WTC11 (cell line): Measurements from ENCODE around the genes PSMD7, GLG1, RFWD3 and BCAR1.

DNA sequence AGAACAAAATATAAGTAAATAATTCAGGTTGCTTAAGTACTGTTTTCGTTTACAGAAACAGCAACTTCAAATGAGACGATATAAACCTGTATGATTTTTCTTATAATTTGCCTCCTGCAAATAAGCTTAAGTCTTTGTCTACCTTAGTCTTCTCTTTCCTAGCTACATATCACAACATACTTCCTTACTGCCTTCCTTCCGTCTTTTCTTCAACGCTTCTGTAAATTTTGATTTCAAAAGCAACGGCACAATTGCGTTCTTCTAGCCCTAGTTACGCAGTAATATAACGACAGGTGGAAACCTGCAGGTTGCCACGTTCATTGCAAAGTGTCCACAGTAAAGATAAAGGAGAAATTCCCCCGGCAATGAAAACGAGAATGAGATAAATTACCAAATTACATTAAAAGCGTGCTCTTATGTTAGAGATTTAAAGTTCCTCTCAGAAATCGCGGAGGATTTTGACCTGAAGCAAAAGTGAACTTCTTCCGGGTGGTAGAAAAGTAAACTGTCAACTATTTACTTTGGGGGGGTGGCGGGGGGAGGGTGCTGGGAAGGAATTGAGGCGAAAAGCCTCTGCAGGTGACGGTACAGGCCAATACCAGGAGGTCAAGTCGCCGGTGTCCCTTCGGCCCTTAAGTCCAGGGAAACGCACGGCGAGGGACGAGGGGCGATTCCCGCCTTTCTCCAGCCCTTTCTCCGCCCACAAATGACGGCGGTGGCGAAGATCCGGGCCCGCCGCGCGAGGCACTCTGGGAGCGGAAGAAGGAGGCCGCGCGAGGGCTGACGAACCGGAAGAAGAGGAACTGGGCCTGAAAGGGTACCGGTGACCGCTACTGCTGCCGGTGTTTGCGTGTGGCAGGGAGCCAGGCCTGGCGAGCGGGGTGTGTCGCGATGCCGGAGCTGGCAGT is at the start of gene PSMD7:
Gene PSMD7, plus strand, starts transcription at position 791 of the 908 bp plus-strand sequence.
- PRO-cap: bidirectional peak, plus-strand start at position 793 of the sequence, minus-strand start at position 647 of the sequence

- PRO-cap: no peak
Observed at GRCh38 chr16:74398405-74398955, 22.4 kb downstream of the NPIPB15 start.

DNA sequence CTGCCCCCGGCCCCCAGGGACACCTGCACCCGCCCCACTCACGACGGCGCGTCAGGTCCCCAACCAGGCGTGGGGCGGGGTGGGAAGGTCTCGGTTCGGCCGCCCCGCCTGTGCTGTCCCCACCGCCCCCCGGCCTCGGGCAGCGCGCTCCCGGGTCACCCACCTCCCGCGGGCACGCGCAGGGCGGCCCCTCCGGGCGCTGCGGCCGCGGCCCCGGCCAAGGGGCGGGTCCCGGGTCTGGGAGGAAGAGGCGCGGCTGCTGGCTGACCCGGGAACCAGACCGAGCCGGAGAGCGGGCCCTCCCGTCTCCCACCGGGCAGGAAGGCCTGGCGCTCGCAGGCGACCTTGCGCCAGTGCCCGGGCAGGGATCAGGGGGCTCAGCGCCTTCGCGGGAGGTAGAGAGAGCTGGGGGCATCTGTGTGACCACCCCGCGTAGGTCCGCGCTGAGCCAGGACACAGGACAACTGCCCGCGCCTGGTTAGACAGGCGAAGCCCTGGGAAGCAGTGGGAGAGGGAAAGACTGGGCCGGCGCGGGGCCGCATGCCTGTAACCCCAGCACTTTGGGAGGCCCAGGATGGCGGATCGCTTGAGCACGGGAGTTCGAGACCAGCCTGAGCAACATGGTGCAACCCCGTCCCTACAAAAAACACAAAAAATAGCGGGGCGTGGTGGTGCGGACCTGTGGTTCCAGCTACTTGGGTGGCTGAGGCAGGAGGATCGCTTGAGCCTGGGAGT is 14.1 kb downstream of the CLEC18B start:
- PRO-cap: bidirectional peak, plus-strand start at position 278 of the sequence, minus-strand start at position 168 of the sequence

GRCh38 chr16:74503282-74503778 is 82.1 kb upstream of the CLEC18B start:
- PRO-cap: no peak

DNA sequence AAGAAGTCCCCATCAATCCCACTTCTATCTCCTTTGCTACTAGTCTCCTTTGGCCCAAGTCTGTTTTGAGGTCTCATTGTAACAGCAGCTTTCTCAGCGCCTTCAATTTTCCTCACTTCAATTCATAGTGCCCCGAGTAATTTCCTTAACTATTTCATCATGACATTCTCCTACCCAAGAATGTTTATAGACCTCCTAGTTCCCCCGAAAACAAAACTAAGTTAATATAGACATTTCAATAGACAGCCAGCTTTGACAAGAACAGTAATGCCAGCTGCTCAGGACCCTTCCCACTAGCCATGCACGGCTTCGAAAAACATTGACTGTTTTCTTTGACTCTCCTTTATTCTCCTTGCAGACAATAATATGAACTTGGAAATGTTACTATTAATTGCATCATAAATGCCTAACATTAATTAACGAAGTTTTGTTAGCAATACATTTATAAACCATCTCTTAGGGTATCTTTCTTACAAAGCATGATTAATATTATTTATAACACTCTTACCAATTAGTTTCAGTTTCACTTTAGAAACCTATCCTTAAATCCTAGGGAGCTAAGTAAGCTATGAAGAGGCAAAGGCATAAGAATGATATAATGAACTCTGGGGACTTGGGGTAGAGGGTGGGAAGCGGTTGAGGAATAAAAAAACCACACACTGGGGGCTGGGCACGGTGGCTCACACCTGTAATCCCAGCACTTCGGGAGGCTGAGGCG is 22.8 kb downstream of the GLG1 start:
- PRO-cap: no peak

- PRO-cap: no peak
Observed at GRCh38 chr16:74591906-74592491, 14.9 kb downstream of the GLG1 start.

- PRO-cap: bidirectional peak, plus-strand start at chr16:74606524, minus-strand start at chr16:74606405; bidirectional peak, plus-strand start at chr16:74607256, minus-strand start at chr16:74607097
Observed at GRCh38 chr16:74606112-74607334, at the start of gene GLG1. Gene GLG1, minus strand, starts transcription at chr16:74607114.

GRCh38 chr16:74622798-74623786 is 16.2 kb upstream of the GLG1 start:
- PRO-cap: no peak

DNA sequence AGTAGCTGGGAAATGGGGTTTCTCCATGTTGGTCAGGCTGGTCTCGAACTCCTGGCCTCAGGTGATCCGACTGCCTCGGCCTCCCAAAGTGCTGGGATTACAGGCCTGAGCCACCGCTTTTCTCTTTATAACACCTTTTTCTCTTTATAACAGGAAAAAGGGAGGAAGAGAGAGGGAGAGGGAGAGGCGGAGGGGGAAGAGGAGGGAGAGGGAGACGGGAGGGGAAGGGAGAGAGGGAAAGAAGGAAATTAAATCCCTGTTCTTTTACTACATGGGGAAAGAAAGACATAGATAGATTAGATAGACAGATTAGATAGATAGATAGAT is 841 bp downstream of the RFWD3 start:
- PRO-cap: no peak

DNA sequence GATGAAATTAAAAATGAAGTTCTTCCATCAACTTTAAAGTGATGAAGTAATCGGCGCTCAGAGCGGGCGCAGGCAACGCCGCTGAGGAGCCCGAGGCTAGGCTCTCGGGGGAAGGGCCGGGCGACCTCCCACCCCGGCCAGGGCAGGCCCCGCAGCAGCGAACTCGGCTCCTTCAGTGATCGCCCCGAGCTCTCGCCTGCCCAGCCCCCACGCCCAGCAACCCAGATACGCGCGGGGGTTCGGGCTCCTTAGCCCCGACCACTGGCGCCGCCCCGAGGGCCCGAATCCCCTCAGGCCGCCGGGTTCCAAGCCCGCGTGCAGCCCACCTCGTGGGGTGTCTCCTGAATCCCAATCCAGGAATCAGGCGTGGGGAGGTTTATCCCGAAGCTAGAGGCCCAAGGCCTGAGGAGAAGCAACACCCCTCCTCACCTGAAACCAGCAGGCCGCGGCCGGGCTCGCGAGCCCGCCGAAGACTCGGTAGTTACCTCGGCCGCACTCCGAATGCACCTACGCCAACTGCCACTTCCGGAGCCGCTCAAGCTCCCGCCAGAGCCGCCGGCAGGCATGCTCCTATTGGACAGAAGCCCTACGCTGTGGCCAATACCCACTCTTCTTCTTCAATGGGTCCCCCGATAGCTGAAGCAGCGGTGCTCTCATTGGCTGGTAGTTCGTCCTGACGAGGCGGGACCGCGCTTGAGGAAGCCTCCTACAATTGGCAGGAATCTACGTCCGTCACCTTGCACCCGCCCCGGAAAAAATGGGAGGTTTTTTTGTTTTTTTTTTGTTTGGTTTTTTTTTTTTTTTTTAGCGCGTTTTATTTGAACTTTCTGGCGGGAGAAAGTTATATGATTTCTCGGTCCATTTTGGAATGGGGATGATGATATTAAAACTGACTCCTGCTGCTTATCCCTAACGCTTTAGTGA is at the start of gene RFWD3:
Gene RFWD3, minus strand, starts transcription at position 521 of the 924 bp plus-strand sequence.
- PRO-cap: bidirectional peak, plus-strand start at position 848 of the sequence, minus-strand start at position 503 of the sequence

DNA sequence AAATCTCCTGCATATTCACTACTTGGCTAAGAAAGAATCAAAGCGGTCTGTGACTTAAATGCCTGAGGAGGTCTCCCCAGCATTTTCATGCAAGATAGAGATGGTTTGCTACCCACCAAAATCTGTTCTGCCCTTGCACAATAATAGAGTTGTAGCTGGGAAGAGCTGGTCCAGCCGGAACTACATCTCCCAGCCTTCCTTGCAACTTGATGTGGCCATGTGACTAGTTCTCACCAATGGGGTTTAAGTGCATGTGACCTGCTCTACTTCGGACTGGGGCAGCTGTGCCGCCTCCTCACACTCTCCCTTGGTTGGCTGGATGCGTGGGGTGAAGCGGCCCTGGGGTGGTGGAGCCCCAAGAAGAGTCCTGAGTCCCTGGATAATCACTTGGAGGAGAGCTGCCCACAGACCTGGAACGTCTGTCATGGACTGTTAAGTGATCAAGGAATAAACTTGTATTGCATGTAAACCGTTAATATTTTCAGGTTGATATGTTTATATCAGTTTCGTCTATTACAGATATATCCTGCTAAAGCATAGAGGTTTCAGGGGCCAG is 4.8 kb downstream of the MLKL start:
- PRO-cap: unidirectional peak, plus-strand start at position 298 of the sequence

GRCh38 chr16:74738809-74739283 is 35.8 kb downstream of the FA2H start:
- PRO-cap: no peak

GRCh38 chr16:75061903-75062894 is 54.4 kb downstream of the LDHD start:
- PRO-cap: no peak

DNA sequence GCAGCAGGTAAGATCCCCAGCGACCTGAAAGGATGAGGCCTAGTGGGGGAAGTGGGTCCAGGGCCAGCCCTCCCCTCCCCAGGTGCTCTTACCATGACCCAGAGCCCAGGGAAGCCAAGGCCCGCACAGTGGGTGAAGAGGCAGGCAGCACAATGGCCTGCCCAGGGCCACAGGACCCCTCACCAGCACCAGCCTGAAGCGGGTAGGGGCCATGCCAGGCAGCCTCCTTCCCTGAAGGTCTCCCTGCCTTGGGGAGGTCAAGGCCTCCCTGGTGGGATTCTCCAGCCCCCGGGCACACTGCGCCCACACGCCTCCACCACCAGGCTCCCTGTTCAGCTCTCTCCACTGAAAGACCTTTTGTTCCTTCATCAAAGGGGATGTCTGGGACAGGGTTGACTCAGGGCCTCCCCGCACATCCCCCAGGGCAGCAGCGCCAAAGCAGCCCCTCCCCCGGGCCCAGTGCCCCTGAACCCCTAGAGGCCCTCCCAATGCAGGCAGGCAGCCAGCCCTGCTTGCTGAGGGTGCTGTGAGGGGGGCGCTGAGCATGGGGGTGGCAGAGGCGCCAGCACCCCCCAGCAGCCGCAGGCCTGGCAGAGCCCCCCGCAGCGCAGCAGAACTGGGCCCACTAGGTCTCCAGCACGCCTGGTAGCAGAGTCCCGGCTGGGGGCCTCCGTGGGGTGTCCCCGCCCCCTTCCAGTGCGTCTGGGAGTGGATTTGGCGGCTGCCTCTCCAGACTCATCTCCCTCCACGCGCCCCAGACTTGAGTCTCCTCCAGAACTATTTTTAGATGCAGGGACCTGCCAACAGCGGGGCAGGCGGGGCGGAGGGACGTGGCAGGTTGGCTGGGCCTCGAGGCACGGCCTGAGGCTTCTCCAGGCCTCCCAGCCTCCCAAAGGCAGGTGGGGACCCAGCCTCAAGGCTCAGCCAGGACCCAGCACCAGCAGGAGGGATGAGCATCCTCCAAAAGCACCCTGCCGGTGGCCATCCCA is 13.1 kb downstream of the BCAR1 start:
- PRO-cap: no peak

- PRO-cap: no peak
Observed at GRCh38 chr16:75244025-75244926, 7.1 kb downstream of the BCAR1 start.

DNA sequence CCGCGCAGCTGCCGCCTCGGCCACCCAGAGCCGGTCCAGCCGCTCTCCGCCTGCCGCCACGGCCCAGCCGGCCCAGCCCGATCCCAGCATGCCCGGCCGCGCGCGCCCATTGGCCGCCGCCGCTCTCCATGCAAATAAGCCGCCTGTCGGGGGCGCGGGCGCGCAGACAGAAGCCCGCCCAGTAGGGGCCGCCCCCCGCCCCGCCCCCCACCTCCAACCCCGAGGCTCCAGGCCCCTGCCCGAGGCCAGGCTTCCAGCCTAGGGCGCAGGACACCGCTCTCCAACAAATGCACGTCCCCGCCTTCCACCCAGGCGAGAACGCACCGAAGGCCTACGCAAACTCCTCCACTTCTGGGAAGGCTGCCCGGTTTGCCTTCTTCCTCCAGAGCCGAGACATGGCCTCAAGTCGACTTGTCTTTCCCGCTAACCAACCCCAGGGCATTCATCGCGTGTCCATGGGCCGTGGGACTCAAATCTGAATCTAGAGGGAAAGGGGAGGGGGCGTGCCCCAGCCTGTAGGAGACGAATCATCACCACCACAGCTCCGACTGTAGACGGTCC is at the start of gene BCAR1:
Gene BCAR1, minus strand, starts transcription at position 37 of the 561 bp plus-strand sequence.
- PRO-cap: bidirectional peak, plus-strand start at position 315 of the sequence, minus-strand start at position 35 of the sequence; bidirectional peak, plus-strand start outside the sequence, minus-strand start at position 483 of the sequence

DNA sequence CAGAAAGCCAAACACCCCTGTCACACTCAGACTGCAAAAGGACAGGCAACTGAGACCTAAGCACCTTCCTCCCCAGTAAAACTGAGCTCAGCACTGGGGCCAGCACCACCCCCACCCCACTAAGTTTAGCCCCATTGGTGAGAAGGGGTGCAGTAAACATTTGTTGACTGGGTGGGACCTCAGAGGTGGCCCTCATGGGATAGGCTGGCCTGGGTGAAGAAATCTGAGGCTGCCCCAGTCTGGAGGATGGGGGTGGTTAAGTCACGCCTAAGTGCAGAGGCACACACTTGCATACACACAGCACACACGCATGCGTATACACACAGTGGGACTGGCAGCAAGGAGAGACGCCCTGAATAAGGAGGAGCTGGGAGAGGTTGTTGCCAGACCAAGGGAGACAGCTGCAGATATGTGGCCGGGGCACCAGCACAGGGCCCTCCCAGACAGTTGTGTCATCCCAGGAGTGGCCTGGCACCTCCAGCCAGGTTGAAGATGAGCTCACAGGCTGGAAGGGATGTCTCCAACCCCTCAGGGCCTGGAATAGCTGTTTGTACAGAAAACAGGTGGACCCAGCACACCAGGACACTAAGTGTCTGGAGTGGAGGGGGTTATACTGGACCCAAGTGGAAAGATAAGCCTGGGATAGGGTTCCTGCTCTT is 3.0 kb upstream of the BCAR1 start:
- PRO-cap: no peak

DNA sequence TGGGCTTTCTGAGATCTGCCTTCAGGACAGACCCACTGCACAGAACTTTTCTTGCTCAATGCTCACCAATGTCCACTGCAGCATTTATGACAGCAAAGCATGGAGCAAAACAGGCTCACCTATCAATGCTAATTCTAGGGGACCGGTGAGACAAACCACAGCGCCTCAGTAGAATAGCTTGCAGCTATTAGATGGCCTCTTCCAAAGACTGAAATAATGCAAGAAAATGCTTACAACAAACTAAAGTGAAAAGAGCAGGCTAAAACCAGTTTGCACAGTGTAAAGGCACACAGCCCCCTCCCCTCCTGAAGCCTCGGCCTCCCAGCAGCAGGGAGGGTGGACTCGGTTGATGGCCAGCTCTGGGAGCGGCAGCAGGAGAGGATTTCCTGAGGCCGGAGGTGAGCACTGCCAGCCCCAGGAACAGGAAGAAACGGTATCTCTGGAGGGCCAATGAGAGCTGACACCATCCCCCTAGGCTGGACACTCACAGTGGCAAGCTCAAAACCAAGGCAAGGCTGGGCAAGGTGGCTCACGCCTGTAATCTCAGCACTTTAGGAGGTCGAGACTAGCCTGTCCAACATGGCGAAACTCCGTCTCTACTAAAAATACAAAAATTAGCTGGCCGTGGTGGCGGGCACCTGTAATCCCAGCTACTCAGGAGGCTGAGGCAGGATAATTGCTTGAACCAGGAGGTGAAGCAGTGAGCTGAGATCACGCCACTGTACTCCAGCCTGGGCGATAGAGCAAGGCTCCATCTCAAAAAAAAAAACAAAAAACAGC is 3.7 kb upstream of the BCAR1 start:
- PRO-cap: no peak

- PRO-cap: no peak
Observed at GRCh38 chr16:75376289-75377250, 56.7 kb downstream of the CFDP1 start.

- PRO-cap: no peak
Observed at GRCh38 chr16:75377908-75378776, 55.2 kb downstream of the CFDP1 start.